Sternocleidomastoid (tissue), 1 donor: ENCODE results near the genes TTBK2, UBR1, ADAL and CKMT1A.

- PRO-cap: bidirectional peak, plus-strand start at chr15:41621252, minus-strand start at chr15:41621174; unidirectional peak, plus-strand start at chr15:41621530
Measured at GRCh38 chr15:41620927-41621740, 62.1 kb downstream of the TYRO3 start.

GRCh38 chr15:41661375-41662263, 102.6 kb downstream of the TYRO3 start:
- PRO-cap: bidirectional peak, plus-strand start at chr15:41662032, minus-strand start at chr15:41661880

DNA sequence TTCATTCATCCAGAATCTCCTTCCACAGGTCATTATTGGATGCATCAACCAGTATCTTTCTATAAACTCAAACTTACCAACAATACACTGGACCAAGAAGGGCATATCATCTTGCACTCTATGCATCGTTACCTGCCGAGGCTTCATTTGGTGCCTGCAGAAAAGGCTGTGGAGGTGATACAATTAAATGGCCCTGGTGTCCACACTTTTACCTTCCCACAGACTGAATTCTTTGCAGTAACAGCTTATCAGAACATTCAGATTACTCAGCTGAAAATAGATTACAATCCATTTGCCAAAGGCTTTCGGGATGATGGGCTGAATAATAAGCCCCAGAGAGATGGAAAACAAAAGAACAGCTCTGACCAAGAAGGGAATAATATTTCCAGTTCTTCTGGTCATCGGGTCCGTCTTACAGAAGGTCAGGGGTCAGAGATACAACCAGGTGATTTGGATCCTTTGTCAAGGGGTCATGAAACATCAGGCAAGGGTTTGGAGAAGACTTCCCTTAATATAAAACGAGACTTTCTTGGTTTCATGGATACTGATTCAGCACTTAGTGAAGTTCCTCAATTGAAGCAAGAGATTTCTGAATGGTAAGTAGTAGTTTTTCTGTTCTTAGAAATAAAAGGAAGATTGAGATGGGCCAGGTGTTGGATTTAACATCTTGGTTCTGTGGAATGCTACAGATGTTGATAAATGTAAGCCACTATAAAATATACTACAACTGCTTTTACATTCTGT, 104.7 kb upstream of the MAPKBP1 start:
- PRO-cap: no peak

DNA sequence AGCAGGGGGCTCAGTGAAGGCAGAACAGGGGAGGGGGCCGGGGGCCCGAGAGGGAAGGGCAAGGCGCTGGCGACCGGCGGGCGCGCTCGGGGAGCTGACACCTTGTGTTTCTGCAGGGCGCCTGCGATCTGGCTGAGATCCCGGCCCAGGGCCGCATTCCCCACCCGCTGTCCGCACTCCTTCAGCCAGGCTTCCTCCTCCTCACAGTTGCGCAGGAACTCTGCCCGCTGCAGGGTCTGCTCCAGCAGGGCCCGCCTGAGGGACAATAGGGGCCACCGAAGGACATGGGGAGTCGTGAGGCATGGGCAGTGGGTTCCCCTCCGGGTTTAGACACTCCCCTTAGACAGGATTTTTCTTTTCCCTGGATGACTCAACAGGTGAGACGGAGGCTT, 11.4 kb downstream of the SPTBN5 start:
- PRO-cap: no peak

DNA sequence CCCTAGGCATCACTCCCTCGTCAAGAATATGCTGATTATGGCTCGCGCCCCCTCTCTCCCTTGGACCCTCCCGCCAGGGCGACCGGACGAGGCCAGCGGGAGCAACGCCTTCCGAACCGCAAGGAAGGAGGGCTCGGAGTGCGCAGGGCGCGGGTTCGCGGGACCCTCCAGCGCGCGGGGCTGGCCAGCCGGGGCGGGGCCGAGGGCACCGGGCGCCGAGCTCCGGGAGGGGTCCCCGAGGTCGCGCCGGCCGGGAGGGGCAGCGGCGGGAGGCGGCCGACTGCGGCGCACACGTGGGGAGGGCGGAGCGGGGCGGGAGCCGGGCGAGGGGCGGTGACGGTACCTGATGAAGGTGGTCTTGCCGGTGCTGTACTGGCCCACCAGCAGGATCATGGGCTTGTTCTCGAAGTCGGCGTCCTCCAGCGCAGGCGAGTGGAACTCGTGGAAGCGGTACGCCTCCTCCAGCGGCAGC, 405 bp downstream of the EHD4 start:
- PRO-cap: no peak

DNA sequence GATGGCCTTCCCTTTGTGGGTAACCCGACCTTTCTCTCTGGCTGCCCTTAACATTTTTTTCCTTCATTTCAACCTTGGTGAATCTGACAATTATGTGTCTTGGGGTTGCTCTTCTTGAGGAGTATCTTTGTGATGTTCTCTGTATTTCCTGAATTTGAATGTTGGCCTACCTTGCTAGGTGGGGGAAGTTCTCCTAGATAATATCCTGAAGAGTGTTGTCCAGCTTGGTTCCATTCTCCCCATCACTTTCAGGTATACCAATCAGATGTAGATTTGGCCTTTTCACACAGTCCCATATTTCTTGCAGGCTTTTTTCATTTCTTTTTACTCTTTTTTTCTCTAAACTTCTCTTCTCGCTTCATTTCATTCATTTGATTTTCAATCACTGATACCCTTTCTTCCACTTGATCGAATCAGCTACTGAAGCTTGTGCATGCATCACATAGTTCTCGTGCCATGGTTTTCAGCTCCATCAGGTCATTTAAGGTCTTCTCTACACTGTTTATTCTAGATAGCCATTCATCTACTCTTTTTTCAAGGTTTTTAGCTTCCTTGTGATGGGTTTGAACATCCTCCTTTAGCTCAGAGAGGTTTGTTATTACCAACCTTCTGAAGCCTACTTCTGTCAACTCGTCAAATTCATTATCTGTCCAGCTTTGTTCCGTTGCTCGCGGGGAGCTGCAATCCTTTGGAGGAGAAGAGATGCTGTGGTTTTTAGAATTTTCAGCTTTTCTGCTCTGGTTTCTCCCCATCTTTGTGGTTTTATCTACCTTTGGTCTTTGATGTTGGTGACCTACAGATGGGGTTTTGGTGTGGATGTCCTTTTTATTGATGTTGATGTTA, 22.2 kb upstream of the GANC start:
- PRO-cap: no peak

- PRO-cap: no peak
Measured at GRCh38 chr15:42275995-42276443, 2.8 kb upstream of the TMEM87A start.

DNA sequence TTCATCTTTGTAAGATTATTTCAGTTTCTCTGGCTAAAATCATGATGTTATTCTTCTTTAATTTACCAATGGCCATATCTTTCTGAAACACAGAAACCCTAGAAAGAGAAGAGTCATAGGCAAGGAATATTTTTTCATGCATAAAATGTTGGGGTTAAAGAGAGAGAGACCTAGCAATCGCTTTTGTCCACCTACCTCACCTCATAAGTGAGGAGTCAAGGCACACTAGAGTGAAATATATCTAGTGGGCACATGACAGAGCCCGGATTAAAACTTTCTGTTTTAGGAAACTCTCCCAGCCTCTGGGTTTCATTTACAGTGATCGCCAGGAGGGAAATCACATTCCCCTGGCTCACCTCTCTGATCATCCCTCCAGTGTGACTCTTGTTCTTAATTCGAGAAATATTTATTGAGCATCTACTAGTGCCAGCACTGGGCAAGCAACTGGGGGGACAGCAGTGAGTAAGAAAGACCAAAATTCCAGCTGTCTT, 1.2 kb downstream of the CAPN3 start:
- PRO-cap: no peak

GRCh38 chr15:42471979-42472560, 18.9 kb downstream of the ZNF106 start:
- PRO-cap: no peak

DNA sequence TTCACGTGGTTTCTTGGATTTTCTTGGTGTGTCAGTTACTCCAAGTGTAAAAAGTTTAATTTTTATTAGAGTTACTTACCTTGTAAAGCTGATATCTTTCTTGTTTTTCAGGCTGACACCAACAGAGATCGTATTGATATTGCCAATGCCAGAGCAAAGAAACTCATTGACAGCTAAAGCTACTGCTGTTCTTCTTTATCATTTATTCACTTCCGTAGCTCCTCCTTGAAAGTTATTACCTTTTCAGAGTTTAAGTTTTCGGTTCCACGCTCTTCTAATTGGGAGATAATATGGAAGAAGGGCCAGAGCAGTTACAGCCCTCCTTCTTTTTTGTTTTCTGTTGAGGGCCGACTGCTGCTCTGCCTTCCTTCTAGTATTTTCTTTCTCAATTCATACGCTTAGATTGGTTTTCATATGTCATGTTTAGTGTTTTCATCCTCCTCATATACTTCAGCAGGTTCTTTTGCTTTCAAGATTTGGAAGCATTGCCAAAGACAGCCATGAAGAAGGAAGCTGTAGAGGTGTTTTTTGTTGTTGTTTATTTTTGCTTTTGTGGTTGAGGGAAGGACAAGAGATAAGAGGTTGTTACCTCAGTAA, 17.2 kb downstream of the LRRC57 start:
- PRO-cap: no peak

DNA sequence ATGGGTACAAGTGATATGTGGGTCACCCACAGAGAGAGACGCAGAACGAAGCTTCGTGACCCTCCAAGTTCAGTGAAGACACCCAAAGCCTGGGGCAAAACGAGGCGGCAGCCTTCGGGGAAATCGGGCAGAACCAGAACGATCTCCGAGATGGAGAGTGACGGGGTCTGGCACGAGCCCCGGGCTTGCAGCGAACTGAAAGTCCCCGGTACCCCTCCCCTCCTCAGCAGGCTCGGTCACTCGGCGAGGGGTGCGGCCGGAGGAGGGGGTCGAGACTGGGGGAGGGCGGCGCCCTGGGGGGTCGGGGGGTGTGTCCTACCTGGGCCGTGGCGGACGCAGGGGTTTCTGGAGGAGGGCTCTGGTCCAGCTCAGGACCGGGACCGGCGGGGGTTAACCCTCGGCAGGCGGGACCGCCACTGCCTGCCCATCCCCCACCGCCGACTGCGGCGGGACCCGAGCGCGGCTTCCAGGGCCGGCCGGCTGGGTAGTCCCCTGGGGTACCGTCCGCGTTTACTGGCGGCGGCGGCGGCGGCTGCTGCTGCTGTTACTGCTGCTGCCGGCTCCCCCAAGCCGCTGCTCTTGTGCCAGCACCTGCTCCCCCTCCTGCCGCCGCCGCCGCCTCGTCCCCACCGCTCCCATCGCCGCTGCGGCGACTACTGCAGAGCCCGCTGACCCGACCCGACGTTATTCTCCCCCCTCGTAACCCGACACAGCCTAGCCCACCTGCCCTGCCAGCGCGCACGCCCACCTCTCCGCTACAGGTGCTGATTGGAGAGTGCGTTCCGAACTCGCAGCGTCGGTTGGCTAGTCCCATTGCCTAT, at the start of gene TTBK2:
Gene TTBK2, minus strand, starts transcription at position 660 of the 821 bp plus-strand sequence.
- PRO-cap: bidirectional peak, plus-strand start outside the sequence, minus-strand start at position 686 of the sequence

- PRO-cap: no peak
Measured at GRCh38 chr15:42921224-42922143, 906 bp upstream of the TTBK2 start.

DNA sequence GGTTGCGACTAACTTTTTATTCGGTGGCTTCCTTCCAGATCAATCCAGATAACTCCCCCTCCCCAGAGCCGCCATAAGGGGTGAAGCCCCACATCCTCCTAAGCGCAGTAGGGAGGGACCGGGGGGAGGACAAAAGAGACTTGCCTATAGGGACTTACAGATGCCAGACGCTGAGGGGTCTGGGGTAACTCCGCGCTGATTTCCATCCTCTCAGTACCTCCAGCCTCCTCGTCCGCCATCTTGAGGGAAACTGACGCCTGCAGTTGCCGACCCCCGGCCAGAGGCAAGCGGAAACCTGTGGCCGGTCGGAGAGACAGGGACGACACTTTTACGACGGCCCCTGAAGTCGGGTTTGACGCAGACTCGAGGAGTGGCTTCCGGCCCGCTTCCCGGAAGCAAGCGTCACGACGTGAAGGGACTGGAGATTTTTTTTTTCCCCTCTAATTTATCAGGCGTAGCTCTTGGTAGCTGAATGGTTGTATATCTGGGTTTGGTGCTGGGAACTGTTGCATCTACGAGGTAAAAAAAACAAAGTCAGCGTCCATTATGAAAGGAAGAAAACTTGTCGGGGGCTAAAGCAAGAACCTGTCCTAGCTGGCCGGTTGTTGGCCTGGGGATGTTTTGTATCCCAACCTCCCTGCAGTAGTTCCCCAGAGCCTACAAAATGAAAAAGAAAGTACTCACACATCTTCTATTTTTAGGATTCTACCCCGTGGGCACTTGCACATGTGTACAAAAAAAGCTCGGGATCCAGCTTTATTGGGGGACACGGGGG, at the start of gene UBR1:
Gene UBR1, minus strand, starts transcription at position 255 of the 775 bp plus-strand sequence.
- PRO-cap: bidirectional peak, plus-strand start at position 443 of the sequence, minus-strand start at position 252 of the sequence

DNA sequence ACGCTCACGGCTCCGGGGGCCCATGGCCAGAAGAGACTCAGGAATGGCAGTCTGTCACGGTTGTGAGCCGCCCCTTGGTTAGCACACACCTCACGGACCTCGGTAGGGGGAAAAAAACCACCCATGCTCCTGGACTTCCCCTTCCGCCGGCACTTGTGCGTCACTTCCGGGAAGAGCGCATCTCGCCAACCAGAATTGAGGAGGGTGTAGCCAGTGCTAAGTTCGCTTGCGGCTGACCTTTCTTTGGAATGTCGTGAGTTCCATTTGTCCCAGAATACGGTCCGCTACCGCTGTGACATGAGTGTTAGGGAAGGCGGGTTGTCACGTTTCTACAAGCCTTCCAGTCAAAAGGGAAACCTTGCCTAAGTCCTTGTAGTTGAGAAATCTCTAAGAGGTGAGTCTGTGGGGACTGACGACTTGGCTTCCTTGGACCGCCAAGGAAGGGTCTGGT, at the start of gene ADAL:
Gene ADAL, plus strand, starts transcription at position 207 of the 451 bp plus-strand sequence.
- PRO-cap: bidirectional peak, plus-strand start at position 263 of the sequence, minus-strand start at position 101 of the sequence

- PRO-cap: no peak
Measured at GRCh38 chr15:43371450-43371740, 494 bp downstream of the TUBGCP4 start.

GRCh38 chr15:43509831-43510520, 7.4 kb upstream of the MAP1A start:
- PRO-cap: unidirectional peak, plus-strand start at chr15:43510393

DNA sequence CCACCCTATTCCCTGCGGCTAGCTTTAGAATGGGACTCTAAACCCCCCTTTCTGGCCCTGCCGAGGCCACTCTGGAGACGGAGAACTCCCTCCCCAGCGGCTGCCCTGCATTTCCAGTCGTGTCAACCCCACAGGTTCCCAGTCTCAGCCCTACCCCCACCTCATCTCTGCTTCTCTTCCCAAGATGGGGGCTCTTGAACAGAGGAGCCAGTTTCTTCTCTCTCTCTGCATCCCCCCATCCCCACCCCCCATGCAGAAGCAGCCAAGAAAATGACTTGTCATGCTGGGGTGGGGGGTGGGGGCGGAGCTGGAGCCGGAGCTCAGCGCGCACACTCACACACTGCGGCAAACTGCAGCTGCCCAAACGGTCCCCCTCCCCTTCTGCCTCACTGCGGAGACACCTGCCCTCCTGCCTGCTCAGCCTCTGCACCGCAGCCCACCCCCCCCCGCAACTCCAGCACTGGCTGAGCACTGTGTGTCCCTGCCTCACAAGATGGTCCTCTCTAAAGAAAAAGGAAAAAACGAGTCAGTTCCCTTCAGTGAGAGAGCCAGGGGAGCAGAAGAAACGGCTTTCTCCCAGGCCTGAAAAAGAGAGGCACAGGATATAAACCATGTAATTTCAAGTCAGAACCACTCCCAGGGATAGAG, 986 bp downstream of the MAP1A start:
- PRO-cap: no peak

- PRO-cap: no peak
Measured at GRCh38 chr15:43693708-43693916, at the start of gene CKMT1A. TSS of gene CKMT1A (plus strand) at chr15:43693859.

- PRO-cap: no peak
Measured at GRCh38 chr15:43775204-43775839, 1.4 kb downstream of the ELL3 start.

- PRO-cap: no peak
Measured at GRCh38 chr15:43817075-43817683, 7.3 kb downstream of the MFAP1 start.